HCT116 (cell line): Measurements from ENCODE around the gene ENSG00000237378.

DNA sequence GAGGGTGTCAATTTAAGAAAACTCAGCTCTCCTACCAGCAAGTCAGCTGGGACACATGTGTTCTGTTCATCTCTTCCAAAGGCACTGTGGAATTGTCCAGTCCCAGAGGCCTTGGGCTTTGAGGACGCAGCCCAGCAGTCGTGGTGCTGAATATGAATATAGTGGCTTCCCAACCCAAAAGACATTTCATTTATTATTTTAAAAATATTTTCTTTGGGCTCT is 405.8 kb downstream of the KCNRG start:
- RRBS = no CpG with 5 or more reads among the region's 2 CpGs

DNA sequence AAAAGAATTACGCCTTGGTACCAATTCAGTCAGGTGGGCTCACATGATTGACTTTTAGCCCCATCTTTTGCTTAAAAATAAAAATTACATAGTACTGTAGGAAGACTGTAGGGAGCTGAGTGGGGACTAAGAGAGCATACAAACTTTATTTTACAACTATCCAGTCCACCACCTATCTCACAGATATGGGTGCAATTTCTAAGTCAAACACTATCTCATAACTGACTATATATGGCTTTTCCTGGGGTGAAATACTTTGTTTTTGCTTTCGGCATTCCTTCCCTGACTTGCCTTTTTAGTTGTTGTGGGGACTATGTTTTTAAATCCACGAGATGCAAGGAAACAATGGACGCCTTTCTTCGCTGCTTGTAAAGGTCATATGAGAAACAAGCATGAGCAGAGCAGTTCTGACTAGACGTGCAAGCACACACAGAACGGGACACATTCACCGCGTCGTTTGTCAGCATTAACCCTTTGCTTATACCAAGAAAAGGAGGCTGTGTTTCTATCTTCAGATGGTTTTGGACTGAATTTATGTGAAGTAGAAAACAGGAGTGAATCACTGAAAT is 359.1 kb downstream of the DLEU7 start:
- RRBS = no CpG with 5 or more reads among the region's 10 CpGs

DNA sequence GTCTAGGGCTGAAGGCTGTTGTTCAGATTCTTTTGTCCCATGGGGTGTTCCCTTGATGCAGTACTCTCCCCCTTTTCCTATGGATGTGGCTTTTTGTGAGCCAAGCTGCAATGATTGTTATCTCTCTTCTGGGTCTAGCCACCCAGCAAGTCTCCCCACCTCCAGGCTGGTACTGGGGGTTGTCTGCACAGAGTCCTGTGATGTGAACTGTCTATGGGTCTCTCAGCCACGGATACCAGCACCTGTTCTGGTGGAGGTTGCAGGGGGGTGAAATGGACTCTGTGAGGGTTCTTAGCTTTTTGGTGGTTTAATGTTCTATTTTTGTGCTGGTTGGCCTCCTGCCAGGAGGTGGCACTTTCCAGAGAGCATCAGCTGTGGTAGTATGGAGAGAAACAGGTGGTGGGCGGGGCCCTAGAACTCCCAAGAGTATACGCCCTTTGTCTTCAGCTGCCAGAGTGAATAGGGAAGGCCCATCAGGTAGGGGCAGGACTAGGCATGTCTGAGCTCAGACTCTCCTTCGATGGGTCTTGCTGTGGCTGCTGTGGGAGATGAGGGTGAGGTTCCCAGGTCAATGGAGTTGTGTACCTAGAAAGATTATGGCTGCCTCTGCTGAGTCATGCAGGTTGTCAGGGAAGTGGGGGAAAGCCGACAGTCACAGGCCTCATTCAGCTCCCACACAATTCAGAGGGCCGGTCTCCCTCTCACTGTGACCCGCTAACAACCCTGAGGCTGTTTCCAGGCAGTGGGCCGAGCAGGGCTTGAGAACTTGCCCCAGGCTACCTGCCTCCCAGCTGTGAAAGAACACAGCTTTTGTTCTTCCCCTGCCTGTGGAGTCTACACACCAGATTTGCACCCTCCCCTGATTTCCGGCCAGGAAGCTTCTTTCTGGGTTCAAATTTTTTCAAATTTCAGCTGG is 87.4 kb downstream of the DLEU7 start:
- RRBS = no CpG with 5 or more reads among the region's 9 CpGs

DNA sequence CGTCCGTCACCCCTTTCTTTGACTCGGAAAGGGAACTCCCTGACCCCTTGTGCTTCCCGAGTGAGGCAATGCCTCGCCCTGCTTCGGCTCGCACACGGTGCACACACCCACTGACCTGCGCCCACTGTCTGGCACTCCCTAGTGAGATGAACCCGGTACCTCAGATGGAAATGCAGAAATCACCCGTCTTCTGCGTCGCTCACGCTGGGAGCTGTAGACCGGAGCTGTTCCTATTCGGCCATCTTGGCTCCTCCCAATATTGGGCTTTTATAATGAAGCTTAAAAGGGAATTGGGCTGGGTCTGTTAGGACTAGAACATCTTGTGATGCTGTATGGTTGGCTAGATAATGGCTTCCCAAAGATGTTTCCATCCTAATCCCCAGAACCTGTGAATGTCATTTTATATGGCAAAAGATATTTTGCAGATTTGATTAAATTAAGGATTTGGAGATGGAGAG is 30.5 kb downstream of the C13orf42 start:
- RRBS = no CpG with 5 or more reads among the region's 16 CpGs

GRCh38 chr13:51223514-51223967 is 1.3 kb downstream of the FAM124A start:
- RRBS = no CpG with 5 or more reads among the region's 5 CpGs

DNA sequence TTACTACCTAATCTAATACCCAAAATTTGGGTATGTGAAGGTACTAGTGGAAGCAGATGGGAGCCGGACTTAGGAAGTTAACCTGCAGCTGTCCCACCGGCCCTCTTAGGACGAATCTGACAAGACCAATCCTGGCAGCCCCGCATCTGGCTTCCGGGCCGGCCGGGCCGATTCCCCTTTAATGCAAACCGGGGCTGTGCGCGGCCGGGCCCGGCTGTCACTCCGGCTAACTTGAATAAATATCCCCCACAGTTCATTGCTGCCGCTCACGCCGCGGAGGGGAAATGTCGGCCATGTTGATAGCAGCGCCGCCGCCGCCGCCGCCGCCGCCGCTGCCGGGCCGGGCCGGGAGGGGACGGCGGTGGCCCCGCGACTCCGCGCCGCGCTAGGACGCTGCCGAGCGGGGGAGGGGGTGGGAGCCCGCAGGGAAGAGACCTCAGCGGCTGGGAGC is 1.4 kb downstream of the INTS6 start:
- RRBS = 3% methylated on average over 4 of the region's 44 CpGs

- RRBS = no CpG with 5 or more reads among the region's 5 CpGs
Measured at GRCh38 chr13:51520284-51520976, 63.8 kb upstream of the WDFY2 start.

DNA sequence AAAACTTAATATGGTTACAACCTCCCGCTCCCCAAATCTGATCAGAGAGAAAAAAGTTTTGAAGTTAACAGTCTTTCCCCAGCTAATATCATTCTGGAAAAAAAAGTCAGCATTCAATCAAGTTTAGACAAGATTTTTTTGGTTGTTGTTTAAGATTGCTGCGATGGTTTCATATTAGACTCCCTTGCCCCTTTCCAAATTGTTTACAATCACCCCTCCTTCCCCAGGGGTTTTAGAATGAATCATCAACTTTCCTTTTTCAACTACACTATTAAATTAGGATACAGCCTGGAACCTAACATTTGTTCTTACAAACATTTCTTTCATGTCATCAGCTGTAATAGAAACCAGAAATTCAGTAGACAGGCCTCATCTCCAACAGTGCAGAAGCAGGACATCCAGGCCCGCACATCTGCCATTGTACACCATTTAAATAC is 44.4 kb upstream of the WDFY2 start:
- RRBS = no CpG with 5 or more reads among the region's 3 CpGs

DNA sequence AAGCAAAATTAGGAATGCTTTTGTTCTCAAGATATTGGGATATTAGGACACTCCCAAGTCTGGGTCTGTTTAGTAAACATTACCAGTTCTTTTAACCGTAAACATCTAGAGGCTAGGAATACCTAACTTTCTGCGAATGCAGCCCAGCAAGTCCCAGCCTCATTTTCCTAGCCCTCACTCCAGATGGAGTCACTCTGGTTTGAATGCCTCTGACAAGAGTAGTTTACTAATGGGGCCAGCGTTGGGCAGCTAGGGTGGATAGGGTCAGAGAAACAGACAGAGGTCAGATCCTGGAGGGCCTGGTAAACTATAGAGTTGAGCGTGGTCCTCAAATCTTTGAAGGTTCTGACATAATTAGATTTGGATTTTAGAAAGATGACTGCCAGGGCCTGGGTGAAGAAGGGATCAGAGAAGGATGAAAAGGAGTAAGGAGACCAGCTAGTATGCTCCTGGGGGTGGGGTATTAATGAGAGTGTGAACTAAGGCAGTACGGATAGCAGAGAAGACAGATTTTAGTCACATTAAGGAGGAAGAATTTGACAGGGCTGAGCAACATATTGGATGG is 53.7 kb downstream of the WDFY2 start:
- RRBS = no CpG with 5 or more reads among the region's 5 CpGs

DNA sequence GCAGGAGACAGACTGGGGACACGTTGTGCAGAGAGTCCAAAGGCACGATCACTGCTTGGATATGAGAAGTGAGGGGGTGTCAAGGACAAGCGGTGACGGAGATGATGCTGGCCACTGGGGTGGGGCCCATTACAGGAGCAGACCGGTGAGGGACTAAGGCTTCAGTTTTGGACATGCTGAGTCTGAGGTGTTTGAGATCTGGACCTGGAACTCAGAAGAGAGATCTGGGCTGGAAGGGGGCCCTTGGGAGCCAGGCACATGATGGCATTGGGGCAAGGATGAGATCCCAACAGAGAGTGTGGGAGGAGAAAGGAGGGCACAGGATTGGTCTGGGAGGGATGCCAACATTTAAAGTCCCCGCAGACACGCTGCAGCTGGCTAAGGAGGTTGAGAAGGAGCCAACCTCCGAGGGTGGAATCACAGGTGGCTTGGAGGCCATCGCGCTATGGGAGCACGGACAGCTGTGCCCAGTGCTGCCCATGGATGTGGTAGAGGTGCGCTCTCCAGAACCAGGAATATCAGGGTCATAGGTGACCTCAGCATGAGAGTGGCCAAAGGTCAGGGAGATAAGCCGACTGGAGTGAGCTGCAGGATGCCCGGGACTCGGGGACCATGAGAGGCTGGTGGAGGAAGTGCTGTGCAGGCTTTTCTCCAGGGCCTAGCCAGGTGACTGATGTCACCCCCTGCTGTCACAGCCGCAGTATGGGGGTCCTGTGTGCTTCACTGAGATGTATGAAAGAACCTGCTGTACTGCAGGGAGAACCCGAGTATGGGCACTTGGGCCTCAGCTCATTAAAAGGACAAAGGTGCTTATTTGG is 21.8 kb downstream of the DHRS12 start:
- RRBS = no CpG with 5 or more reads among the region's 17 CpGs

- RRBS = no CpG with 5 or more reads among the region's 5 CpGs
Measured at GRCh38 chr13:51802209-51802724, 1.7 kb downstream of the DHRS12 start.

DNA sequence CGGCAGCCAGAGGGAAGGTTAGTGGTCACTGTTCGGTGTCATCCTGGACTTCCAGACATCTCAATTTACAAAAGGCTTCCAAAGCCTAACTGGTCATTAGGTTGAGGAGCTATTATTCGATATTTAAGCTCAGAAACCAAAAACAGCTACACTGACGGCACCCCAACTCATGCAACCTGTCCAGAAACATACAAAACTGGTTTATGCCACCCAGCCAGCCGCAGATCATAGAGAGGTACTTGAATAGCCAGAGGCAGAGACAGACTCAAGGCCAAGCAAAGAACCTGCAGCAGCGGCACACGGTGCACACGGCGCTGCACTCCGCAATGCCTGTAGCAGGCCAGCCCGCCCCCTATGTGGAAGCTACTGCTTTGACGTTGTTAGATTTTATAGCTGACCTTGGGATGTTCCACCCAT is 11.8 kb upstream of the DHRS12 start:
- RRBS = no CpG with 5 or more reads among the region's 12 CpGs

DNA sequence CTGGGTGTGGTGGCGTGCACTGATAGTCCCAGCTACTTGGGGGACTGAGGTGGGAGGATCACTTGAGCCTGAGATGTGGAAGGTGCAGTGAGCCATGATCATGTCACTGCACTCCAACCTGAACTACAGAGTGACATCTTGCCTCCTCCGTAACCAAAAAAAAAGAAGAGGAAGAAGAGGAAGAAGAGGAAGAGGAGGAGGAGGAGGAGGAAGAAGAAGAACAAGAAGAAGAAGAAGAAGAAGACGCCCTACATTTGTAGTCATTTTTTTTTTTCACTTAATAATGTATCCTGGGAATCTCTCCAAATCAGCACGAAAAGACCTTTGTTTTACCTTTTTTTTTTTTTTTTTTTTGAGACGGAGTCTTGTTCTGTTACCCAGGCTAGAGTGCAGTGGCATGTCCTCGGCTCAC is 6.2 kb upstream of the TMEM272 start:
- RRBS = no CpG with 5 or more reads among the region's 6 CpGs

DNA sequence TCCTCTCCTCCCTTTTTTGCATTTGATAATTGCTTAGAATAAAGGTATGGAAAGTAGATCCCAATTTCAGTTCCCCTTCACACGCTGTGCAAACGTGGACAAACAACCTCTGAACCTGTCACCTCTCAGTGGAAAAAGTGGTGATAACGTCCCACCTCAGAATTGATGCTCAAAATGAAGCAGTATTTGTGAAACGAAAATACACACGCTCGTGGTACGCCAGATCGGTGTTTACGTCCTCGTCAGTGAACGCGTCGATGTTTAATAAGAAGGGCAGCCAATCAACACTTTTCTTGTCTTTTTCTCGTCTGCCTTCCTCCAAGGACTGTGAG is 446 bp upstream of the CKAP2 start:
- RRBS = no CpG with 5 or more reads among the region's 14 CpGs

GRCh38 chr13:56901506-56901967 is 239.2 kb upstream of the PRR20A start:
- RRBS = no CpG with 5 or more reads among the region's 7 CpGs

DNA sequence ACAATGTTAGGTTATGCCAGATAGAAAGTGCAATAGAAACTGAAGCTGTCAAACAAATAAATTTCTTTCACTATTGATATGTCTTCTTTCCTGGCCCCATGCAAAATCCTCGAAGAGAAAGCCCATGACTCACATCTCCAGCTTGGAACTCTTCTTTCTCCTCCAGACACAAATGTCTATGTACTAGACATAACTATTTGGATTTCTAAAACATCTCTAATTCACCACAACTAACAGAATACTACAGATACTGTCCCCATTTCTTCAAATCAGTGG is 670.1 kb downstream of the PCDH17 start:
- RRBS = no CpG with 5 or more reads among the region's 1 CpG

DNA sequence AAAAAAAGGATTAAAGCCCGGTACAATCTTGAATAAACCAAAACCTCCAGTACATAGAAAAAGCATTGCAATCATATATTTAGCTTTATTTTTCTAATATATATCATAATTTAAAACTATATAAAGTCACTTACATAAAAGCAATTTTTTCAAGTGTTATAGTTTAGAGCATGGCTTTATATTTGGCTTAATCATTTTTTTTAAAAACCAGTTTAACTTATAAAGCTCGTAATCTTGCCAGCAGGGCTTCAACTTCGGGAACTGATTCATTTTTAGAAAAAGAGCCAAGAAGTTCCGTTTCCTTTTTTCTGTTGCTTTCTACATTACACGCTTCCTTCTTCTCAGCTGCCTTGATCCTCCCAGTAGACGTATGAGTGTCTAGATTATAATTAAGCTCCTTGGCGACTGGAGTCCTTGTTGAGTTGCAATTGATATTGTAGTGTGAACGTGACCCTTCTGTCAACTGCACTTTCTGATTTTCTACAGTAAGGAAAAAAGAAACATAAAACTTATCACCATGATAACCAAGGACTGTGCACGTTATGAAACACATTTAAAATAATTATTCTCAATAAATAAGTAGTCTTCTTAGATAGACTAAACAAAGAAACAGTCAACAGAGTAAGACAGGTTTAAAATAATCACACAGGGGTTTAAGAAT is 497.2 kb downstream of the DIAPH3 start:
- RRBS = no CpG with 5 or more reads among the region's 9 CpGs

DNA sequence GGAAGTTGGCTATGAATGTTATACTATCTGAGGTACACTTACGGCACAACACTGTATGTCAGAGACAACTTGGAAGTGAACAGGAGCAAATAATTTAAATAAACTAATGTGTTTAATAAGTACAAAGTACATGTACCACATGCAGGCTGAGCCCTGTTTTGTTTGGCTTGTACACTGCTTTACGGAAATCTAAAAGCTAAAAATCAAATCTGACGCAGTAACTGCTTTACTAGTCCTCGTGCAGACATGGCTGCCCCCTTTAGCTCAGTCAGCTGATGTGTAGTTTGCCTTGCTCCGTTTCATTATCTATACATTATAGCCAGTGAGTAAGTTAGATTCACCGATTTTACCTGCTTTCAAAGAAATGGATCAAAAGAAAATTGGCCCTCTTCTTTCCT is 36.5 kb downstream of the TDRD3 start:
- RRBS = no CpG with 5 or more reads among the region's 6 CpGs

GRCh38 chr13:61162512-61163156 is 253.0 kb downstream of the PCDH20 start:
- RRBS = no CpG with 5 or more reads among the region's 2 CpGs

DNA sequence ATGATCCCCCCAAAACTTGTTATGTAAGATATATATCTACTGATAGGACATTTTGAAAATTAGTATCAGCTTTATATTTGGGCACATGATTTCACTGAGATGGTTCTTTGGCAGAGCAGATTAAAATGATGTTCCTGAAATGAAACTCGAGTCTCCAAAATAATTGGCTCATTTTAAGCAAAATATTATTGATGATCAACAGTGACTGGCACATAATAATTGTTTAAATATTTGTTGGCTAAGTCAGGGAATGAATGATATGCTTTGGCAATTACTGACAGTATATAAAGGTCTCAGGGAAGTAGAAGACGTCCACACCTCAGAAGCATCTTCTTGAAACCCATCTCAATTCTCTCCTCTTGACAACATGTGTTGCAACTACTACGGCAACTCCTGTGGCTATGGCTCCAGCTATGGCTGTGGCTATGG is at the start of gene ENSG00000237378:
Gene ENSG00000237378 (plus strand): TSS at position 308 of the 429 bp plus-strand sequence.
- RRBS = no CpG with 5 or more reads among the region's 3 CpGs